Endothelial cell of umbilical vein (primary cell): ENCODE data around the genes PTPN7 and PPP1R12B.

DNA sequence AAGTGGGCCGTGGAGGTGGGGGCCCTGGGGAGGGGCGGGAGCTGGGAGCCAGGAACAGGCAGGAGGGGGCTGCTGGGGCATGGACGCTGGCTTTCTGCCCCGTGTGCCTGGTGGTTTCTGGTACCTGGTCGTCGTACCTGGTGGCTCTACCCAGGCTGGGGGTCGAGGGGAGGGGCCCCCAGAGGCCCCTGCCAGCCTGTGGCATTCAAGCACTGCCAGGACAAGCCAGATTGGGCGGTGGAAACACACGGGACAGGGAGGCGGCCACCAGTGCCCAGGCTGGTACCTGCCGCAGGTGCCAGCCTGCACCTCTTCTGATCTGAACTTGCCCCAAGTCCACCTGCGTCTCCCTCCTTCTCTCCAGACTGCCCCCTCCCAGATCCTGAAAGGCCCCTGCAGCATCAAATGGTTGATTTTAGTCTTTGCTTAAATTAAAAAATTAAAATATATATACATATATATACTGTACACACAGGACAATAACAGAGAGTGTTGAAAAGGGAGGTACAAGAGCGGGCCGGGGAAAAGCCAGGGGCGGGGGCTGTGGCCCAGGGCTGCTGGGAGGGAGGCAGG, 10.8 kb downstream of the ARL8A start:
- PRO-cap, result no peak
CAGE:
- cytosol, long polyA minus RNA, result no peak
- cytosol, long polyA plus RNA, result no peak
- long polyA plus RNA, result no peak
- nucleus, long polyA minus RNA, result no peak
- nucleus, long polyA plus RNA, result no peak

GRCh38 chr1:202160279-202161081, at the start of gene PTPN7:
TSS of gene PTPN7 (minus strand) at chr1:202160602.
- PRO-cap, result no peak
CAGE:
- cytosol, long polyA minus RNA, result no peak
- cytosol, long polyA plus RNA, result no peak
- long polyA plus RNA, result start-site peak on the minus strand at chr1:202160582-202160608, 15 and 18 reads in 2 replicates
- nucleus, long polyA minus RNA, result no peak
- nucleus, long polyA plus RNA, result start-site peak on the minus strand at chr1:202160585-202160608, 10 and 10 reads in 2 replicates

- PRO-cap, result no peak
CAGE:
- cytosol, long polyA minus RNA, result no peak
- cytosol, long polyA plus RNA, result no peak
- long polyA plus RNA, result no peak
- nucleus, long polyA minus RNA, result no peak
- nucleus, long polyA plus RNA, result no peak
Measured at GRCh38 chr1:202200681-202201052, 7.1 kb downstream of the LGR6 start.

GRCh38 chr1:202348122-202349390, at the start of gene PPP1R12B:
TSS of gene PPP1R12B (plus strand) at chr1:202348699.
- PRO-cap, result unidirectional peak, plus-strand start at chr1:202348705; unidirectional peak, plus-strand start at chr1:202348887; unidirectional peak, plus-strand start at chr1:202348949; unidirectional peak, plus-strand start at chr1:202348982; unidirectional peak, minus-strand start at chr1:202349257; bidirectional peak, plus-strand start at chr1:202349451, minus-strand start at chr1:202349257
CAGE:
- cytosol, long polyA minus RNA, result start-site peak on the plus strand at chr1:202348708-202348718, 13 reads
- cytosol, long polyA plus RNA, result no peak
- long polyA plus RNA, result start-site peak on the plus strand at chr1:202348699-202348812, 29 and 28 reads in 2 replicates
- nucleus, long polyA minus RNA, result start-site peak on the plus strand at chr1:202348705-202348763, 549 reads; start-site peak on the plus strand at chr1:202348974-202349122, 56 reads; start-site peak on the minus strand at chr1:202349257-202349342, 15 reads
- nucleus, long polyA plus RNA, result start-site peak on the plus strand at chr1:202348693-202348732, 61 and 41 reads in 2 replicates

DNA sequence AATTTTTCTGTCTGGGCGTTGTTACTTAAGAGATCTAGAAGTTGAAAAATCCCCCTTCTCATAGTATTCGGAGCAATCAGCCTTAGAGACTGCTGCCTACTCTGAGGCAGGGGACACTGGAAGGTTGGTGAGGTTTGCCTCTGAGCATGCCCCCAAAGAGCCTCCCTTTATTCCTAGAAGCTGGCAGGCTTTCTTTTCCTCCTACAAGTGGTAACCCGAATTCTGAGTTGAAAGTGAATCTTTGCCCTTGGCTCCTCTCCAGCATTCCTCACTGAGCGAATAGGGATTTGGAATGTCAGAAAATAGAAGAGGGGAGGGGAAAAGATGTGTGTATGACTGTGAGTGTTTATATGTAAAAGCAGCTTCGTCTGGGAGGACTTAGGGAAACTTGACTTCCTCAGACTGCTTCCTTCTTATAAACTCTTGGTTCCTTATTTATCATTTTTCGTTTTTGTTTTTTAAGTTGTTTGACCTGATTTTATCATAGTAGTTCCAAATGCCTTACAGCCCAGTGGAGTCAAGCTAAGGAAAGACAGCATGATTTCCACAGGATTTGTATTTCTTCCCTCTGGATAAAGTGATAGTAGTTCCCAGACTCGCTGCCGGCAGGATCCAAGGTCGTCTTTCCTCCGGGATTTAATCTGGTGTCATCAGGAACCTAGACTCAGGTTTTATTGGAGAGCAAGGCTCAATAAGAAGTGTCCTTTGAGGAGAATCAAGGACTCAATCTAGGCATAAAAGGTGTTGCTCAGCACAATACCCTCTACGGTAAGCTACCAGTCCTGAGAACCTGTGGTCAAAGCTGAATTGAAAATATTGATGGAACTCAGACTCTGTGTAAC, 170.9 kb downstream of the SYT2 start:
- PRO-cap, result unidirectional peak, plus-strand start at position 361 of the sequence
CAGE:
- cytosol, long polyA minus RNA, result no peak
- cytosol, long polyA plus RNA, result no peak
- long polyA plus RNA, result no peak
- nucleus, long polyA minus RNA, result no peak
- nucleus, long polyA plus RNA, result no peak

DNA sequence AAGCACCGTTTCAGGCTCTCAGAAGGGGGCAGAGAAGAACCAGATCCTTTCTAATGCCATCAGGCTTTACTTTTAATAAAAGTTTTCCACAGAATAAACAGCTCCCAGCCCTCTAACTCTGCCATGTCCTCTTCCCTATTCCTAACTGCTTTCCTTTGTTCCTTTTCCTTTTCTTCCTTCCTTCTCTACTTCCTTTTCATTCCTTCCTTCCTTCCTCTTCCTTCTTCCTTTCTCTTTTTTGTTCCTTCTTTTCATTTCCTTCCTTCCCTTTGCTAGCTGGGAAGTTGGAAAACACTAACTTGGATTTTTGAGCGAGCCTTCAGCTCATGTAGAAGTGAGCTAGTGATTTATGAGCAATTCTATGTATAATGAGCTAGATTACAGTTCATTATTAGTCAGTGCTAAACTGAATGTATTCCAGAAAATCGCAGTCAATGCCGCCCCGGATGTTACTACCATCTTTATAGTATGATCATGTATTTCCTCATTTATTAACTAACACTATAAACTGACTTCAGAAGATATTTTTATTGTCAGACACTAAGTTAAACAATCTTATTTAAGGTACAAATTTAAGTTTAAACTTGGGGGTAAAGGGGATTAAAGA, 46.1 kb downstream of the KDM5B start:
- PRO-cap, result no peak
CAGE:
- cytosol, long polyA minus RNA, result no peak
- cytosol, long polyA plus RNA, result no peak
- long polyA plus RNA, result no peak
- nucleus, long polyA minus RNA, result no peak
- nucleus, long polyA plus RNA, result no peak

DNA sequence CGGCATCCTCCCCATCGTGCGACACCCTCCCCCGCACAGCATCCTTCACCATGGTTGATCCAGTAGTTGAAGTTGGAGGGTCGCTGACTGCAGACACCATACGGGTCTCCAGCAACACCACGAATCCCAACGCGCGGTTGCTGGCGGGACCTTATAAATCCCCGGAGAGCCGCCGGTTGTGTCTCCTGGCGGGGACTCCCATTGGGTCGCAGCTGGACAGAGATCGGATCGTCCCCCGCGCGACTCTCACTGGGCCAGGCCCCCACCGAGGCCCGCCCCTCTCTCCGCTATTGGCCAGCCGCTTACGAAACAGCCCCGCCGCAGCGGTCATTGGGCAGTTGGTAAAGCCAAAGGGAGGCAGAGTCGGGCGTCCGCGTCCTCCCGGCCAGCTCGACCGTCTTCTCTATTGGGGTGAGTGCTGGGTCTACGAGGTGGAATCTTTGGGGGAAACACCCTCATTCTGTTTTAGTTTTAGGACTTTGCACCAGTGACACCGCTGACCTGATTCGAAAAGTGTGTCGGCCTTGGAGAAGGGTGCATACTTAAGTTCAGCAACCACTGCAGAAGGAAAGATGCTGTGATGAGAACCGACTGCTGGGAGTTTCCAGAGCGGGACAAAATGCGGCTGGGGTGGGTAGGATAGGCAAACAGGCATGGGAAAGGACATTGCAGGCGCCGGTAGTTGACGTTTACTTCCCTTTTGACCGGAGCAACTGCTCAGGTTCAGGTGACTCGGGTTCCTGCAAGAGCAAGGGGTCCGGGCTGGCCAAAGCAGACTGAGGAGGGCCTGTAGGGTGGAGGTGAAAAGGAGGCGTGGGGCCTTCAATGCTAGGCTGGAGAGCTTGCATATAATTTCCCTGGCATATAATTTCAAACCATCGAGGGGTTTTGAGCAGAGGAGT, 27.3 kb downstream of the RABIF start:
- PRO-cap, result bidirectional peak, plus-strand start at position 337 of the sequence, minus-strand start at position 128 of the sequence; unidirectional peak, plus-strand start at position 558 of the sequence
CAGE:
- cytosol, long polyA minus RNA, result no peak
- cytosol, long polyA plus RNA, result no peak
- long polyA plus RNA, result no peak
- nucleus, long polyA minus RNA, result no peak
- nucleus, long polyA plus RNA, result no peak

GRCh38 chr1:202961233-202961939, 3.3 kb upstream of the ADIPOR1 start:
- PRO-cap, result no peak
CAGE:
- cytosol, long polyA minus RNA, result no peak
- cytosol, long polyA plus RNA, result no peak
- long polyA plus RNA, result no peak
- nucleus, long polyA minus RNA, result no peak
- nucleus, long polyA plus RNA, result no peak

DNA sequence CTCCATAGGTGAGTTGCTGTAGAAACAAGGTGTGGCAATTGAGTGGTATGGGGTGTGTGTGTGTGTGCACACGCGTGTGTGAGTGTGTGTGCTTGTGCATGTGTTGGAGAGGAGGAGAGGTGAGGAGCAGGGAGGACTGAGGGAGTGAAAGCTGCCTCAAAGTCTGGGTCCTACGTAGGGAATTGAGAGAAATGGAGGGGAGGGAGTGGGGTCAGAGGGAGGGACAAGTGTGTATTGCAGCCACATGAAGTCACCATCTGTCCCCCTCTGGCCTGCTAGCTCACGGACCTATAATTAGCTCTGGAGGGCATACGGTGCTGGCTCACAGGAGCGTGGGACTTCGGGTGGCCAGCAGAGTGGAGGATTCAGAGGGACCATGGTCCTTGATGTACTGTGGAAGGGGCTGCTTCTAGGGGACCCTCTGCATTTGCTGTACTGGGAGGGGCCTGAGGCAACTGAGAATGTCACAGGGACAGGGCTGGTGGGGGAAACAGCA, 2.3 kb downstream of the PPFIA4 start:
- PRO-cap, result no peak
CAGE:
- cytosol, long polyA minus RNA, result no peak
- cytosol, long polyA plus RNA, result no peak
- long polyA plus RNA, result no peak
- nucleus, long polyA minus RNA, result no peak
- nucleus, long polyA plus RNA, result no peak

DNA sequence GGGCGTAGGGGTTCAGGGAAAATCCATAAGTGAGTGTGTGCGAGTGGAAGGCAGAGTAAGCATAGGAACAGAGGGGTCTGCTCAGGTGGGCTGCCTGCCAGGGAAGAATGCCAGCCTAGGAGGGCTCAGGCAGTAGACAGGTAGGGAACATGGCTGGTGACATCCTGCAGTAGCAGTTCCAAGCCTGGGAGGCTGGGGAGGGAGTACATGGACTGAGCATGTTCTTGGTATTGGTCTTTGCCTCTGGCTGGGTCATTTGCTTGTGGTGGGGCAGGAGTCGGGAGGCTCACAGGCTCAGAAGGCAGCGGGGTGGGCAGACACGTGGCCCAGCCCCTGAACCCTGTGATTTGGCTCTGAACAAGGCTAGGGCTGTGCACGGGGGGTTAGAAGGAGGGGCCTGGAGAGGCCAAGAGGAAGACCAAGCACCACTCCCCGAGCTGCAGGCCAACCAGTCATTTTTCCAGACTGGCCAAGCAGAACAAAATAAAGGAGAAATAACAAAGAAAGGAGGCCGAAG, 9.7 kb upstream of the PRELP start:
- PRO-cap, result no peak
CAGE:
- cytosol, long polyA minus RNA, result no peak
- cytosol, long polyA plus RNA, result no peak
- long polyA plus RNA, result no peak
- nucleus, long polyA minus RNA, result no peak
- nucleus, long polyA plus RNA, result no peak

DNA sequence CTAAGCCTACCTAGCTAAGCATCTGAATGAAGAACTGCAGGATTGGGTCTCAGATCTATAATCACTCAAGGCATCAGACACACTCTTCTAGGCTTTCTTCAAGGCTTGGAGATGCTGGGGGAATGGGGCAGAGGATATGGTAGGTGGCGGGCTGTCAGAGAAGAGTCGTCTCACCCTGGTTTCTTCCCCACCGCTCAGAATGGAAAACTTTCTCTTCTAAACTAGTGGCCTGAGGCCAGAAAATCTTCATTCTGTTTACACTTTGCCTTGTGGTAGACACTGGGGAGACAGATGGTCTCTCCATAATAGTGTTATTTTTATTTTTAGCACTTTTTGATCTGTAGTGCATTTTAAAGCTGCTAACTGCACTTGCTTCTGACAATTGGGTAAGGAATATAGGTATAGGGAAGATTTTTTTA, 2.6 kb downstream of the PRELP start:
- PRO-cap, result no peak
CAGE:
- cytosol, long polyA minus RNA, result no peak
- cytosol, long polyA plus RNA, result no peak
- long polyA plus RNA, result no peak
- nucleus, long polyA minus RNA, result no peak
- nucleus, long polyA plus RNA, result no peak

GRCh38 chr1:203507102-203507602, 13.2 kb downstream of the OPTC start:
- PRO-cap, result no peak
CAGE:
- cytosol, long polyA minus RNA, result no peak
- cytosol, long polyA plus RNA, result no peak
- long polyA plus RNA, result no peak
- nucleus, long polyA minus RNA, result no peak
- nucleus, long polyA plus RNA, result no peak

DNA sequence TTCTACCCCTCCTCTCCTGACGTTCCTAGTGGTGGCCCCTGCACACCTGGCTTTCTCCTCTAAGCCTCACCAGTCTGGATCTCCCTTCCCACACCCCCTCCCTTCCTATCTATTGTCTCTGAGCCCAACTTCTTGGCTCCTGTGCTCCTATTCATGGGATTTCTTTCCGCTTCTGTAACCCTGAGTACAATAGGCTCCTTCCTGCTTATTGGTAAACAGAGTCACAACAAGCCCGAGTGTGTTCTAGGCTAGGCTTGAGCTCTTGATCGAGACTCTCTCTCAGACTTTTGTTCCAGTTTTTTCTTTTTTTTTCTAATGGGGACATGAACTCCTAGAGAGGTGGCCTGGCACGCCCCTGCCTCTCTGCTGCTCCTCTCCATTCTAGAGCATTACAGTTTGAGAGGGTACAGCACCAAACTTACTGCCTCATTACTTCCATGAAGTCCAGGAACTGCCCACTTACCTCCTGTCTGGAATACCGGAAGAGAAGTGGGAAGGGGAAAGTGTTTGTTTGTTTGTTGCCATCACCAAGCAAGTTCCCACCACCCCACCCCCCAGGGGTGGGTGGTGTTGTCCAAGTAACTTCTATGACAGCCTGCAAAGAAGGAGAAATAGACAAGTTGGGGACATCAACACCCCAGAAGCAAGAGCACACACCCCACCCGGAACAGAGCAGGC, 17.8 kb downstream of the OPTC start:
- PRO-cap, result no peak
CAGE:
- cytosol, long polyA minus RNA, result no peak
- cytosol, long polyA plus RNA, result no peak
- long polyA plus RNA, result no peak
- nucleus, long polyA minus RNA, result no peak
- nucleus, long polyA plus RNA, result no peak

DNA sequence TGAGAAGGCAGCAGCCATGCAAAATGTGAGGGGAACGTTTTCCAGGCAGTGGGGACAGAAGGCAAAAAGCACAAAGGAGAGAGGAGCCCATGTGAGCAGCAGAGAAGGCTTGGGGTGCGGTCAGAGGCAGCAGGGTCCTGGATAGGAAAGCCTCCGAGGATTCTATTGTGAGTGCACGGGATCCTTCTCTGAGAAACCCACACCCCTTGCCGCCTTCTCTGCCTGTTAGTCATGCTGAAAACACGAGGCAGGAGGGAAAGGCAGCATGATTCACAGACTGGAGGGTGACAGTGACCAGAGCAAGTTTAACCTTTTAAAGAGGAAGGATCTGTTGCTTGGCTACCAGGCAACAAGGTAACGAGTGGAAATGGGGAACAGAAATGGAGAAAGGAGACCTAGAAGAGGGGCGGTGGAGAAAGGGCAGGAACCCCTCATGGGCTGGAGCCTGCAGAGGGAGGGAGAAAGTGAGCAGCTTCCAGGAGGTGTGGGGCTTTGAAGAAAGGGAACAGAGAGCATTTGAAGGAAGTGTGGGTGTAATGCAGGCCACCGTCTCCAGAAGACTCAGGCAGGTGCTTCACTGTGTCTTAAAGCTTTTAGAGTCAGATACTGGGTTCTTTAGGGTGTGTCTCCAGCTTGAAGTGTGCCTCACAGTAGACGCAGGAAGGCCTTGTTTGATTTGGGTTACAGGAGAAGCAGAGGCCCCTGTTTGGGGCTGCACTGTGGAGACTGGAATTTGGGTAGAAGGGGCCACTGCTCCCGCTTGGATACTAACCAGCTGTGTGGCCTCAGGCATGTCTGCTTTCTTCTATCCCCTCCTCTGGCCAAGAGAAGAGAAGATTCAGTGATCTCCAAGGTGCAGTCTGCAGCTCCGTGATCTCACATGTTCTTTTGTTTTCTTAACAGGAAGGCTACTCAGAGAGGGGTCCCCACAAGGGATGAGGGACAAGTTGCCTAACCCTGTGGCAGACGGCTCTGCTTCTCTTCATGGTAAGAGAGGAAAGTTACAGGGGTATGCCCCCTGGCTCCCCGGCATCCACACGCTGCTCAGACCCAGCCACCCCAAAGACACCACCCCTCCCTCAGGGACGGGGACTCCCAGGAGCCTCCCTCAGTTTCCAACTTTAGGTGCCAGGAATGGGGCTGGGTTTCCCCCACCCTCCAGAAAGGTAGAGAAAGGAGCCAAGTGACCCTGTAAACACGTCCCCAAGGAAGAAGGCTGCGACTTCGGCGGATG, 19.2 kb downstream of the OPTC start:
- PRO-cap, result bidirectional peak, plus-strand start at position 275 of the sequence, minus-strand start at position 139 of the sequence
CAGE:
- cytosol, long polyA minus RNA, result no peak
- cytosol, long polyA plus RNA, result no peak
- long polyA plus RNA, result no peak
- nucleus, long polyA minus RNA, result start-site peak on the minus strand centred at position 169 of the sequence, 10 bp wide, 18 reads
- nucleus, long polyA plus RNA, result no peak

- PRO-cap, result no peak
CAGE:
- cytosol, long polyA minus RNA, result no peak
- cytosol, long polyA plus RNA, result no peak
- long polyA plus RNA, result no peak
- nucleus, long polyA minus RNA, result no peak
- nucleus, long polyA plus RNA, result no peak
Measured at GRCh38 chr1:203518960-203520041, 25.3 kb downstream of the OPTC start.

DNA sequence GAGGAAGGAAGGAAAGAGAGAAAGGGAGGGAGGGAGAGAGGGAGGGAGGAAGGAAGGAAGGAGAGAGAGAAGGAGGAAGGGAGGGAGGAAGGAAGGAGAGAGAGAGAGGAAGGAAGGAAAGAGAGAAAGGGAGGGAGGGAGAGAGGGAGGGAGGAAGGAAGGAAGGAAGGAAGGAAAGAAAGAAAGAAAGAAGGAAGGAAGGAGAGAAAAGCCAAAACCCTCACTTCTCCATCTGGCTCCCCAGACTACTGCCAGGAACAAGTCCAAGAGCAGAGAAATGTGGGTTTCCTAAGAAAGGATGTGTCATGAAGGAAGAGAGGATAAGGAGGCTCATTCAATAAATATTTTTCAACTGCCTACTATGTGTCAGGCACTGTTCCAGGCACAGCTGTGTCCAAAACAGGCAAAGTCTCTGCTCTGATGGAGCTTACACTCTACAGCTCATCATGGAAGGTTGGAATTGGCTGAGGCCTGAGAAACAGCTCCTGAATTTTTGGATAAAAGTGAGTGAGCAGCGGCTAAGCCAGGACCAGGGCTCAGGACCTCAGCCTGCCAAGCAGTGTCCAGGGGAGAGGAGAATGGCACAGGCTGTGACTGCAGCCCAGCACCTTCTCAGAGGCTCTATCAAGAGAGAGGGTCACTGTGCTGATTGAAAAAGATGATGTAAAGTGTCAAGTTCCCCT, 42.6 kb upstream of the ATP2B4 start:
- PRO-cap, result no peak
CAGE:
- cytosol, long polyA minus RNA, result no peak
- cytosol, long polyA plus RNA, result no peak
- long polyA plus RNA, result no peak
- nucleus, long polyA minus RNA, result no peak
- nucleus, long polyA plus RNA, result no peak

DNA sequence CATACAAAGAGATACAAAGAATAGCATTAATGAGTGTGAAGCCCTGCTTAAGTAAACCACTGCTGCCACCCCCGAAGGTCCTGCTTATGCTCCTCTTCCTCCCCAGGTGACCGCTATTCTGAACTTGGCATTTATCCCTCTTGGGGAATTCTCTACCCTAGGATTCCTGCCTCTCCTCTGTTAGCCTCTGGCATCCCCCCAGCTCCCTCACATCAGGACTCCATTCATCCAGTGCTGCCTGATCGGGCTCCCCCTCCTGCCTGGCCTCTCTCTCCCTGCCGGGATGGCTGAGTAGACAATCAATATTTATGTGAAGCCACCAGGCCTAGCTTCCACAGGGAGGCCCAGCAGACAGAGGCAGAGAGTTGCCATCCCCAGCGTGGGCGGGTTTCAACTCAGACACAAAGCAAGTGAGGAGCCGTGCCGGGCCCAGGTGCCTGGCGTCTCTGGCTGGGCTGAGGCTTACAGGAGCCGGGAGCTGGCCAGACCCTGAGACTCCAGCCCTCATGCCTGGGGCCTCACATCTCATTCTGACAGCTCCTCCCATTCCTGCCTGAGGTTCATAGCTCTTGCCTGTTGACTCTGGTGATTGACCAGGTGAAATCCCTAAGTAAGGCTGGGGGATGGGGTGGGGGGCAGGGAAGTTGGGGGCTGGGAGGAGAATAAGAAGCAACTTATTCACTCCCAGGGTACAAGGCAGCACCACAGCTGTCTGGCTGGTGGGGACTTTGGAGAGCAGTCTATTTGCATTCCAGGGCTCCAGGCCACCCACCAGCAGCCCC, 34.5 kb upstream of the ATP2B4 start:
- PRO-cap, result no peak
CAGE:
- cytosol, long polyA minus RNA, result no peak
- cytosol, long polyA plus RNA, result no peak
- long polyA plus RNA, result no peak
- nucleus, long polyA minus RNA, result no peak
- nucleus, long polyA plus RNA, result no peak

DNA sequence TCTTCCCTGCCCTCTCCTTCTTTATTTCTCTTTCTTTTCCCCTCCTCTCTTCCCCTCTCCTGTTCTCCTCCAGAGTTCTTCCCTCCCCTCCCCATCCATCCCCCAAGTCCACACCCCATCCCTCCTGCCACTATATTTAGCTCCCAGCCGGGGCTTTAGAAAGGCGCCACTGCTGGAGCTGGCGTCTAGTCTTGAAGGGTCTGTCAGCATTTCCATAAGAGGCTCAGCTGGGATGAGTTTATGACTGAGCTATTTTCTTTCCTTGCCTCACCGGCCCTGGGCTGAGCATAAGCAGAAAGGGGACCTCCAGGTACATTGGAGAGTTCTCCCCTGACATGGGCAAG, 25.6 kb upstream of the ATP2B4 start:
- PRO-cap, result no peak
CAGE:
- cytosol, long polyA minus RNA, result no peak
- cytosol, long polyA plus RNA, result no peak
- long polyA plus RNA, result no peak
- nucleus, long polyA minus RNA, result no peak
- nucleus, long polyA plus RNA, result no peak

GRCh38 chr1:203661599-203662008, 35.0 kb downstream of the ATP2B4 start:
- PRO-cap, result no peak
CAGE:
- cytosol, long polyA minus RNA, result no peak
- cytosol, long polyA plus RNA, result no peak
- long polyA plus RNA, result no peak
- nucleus, long polyA minus RNA, result no peak
- nucleus, long polyA plus RNA, result no peak

DNA sequence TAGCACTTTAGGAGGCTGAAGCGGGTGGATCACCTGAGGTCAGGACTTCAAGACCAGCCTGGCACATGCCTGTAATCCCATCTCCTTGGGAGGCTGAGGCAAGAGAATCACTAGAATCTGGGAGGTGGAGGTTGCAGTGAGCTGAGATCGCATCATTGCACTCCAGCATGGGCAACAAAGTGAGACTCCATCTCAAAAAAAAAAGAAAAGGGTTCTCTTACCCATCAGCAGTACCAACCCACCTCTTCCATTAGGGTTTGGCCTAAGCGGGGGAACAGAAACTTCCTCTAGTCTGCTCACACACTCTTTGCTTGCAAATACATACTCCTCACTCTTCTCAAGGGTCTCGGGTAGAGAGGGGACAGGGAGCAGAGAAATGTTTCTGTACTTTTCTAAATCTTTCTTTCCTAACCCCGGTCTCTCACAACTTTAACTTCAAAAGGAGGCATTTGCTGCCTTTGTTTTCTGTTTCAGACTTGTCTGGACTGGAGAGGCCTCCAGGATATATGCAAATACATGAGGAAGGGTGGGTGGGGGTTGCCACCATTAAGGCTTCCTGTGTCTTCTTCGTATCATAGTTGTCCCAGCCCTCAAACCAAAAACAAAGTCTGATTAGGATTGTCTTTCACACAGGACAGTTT, 10.6 kb upstream of the LAX1 start:
- PRO-cap, result no peak
CAGE:
- cytosol, long polyA minus RNA, result no peak
- cytosol, long polyA plus RNA, result no peak
- long polyA plus RNA, result no peak
- nucleus, long polyA minus RNA, result no peak
- nucleus, long polyA plus RNA, result no peak